REH cell (cell line): ENCODE measurements around the genes SERPINB4, SERPINB11, DSEL and DIPK1C.

GRCh38 chr18:63644157-63644478 is at the start of gene SERPINB4:
SERPINB4 (minus strand) TSS chr18:63644256.
- PRO-cap: no peak

- PRO-cap: no peak
These were observed at the start of gene SERPINB11 for GRCh38 chr18:63702810-63703194. SERPINB11 (plus strand) TSS chr18:63702960.

DNA sequence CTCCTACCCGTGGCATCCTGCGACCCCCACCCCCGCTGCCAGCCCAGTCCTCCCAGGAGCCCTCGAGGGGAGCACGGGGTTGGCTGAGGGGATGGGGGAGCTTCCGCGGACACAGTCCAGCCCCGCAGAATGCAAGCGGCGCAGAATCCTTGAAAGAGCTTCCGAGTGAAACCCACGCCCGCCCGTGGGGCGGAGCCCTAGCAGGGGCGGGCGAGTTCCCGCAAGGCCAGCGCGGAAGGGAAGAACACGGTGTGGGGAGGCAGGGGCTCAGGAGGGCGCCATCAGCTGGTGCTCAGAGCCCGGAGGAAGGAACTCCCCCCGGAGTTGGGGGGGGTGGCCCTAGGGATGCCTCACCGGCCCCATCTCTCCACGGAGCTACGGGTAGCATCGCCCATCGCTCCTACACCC is 12.6 kb upstream of the HMSD start:
- PRO-cap: bidirectional peak, plus-strand start at position 203 of the sequence, minus-strand start at position 167 of the sequence

DNA sequence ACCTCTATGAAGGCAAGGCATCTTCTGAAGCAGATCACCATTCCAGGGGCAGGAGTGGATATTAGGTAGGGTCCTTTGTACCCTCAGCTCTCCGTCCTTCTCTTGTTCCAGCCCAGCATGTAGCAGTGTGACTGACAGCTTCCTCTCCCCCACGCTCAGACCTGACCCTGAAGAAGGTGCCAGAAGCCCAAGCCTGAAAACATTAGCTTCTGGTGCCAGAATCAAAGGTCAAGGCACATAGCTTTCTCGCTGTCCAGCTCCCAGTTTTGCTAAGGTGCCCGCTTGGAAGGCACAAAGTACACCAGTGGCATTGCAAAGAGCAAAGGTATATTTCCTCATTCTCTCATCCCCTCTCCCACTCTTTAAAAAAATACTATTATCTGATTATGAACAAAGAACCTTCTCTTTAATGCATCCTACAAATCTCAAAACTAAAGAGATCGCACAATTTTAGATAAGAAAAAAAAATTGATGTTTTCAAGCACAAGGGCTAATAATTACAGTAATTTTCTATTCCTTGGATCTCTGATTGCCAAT is 302.4 kb downstream of the SERPINB8 start:
- PRO-cap: no peak

GRCh38 chr18:64992655-64993035 is 758.2 kb upstream of the CDH7 start:
- PRO-cap: no peak

DNA sequence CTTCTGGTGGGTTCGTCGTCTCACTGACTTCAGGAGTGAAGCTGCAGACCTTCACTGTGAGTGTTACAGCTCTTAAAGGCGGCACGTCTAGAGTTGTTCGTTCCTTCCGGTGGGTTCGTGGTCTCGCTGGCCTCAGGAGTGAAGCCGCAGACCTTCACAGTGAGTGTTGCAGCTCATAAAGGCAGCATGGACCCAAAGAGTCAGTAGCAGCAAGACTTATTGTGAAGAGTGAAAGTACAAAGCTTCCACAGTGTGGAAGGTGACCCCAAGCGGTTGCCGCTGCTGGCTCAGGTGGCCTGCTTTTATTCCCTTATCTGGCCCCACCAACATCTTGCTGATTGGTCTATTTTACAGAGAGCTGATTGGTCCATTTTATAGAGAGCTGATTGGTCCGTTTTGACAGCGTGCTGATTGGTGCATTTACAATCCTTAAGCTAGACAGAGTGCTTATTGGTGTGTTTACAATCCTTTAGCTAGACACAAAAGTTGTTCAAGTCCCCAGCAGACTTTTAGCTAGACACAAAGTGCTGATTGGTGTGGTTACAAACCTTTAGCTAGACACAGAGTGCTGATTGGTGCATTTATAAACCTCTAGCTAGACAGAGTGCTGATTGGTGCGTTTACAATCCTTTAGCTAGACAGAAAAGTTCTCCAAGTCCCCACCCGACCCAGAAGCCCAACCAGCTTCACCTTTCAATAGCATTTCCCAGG is 301.4 kb downstream of the DSEL start:
- PRO-cap: no peak

DNA sequence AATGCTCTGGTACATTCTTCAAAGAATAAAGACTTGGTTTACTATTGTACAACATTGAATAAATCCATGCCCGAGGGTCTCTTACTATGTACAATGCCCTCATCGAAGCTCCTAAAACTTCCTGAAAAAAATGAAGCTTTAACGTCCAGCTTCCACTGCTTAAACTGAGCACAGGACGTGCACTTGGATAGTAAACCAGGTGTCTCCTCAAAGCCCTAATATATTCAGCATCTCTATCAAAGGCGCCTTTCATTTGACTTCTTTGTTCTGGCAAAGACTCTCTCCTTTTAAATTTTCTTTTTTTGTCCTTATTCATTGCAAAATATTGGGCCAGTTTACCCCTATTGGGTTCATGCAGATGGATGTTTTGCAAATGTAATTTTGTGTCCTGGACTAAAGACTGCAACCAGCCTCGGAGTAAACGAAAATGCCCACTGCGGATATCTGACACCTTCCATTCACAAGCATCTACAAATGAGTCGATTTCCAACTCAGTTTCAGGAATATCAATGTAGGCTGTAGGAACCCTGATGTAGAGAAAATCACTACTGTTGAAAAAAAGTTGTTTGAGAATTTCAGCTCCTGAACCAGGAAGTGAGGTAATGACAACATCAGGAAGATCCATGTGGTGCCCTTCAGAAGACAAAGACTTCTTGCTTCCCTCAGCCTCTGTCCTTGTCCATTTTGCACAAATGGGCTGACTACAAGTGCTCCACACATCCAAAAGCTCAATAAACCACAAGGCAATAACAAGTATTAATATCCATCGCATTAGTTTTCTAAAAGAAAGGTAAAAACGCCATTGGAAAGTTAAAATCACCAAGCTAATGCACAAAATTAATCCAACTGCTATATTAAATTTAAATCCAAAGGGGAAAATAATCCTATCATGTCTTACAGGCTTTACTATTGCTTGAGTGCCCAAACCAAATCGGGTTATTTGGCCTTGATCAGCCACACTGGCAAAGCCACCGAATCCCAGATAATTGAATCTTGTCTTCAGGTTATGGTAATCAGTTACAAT is 4.8 kb downstream of the DSEL start:
- PRO-cap: no peak

GRCh38 chr18:67516460-67516824 is at the start of gene DSEL:
DSEL (minus strand) TSS chr18:67516720.
- PRO-cap: bidirectional peak, plus-strand start at chr18:67517029, minus-strand start at chr18:67516720

- PRO-cap: no peak
These were observed 76.6 kb downstream of the CCDC102B start for GRCh38 chr18:68874496-68874824.

- PRO-cap: no peak
These were observed 814 bp downstream of the DOK6 start for GRCh38 chr18:69401410-69401994.

GRCh38 chr18:69955066-69955479 is 7.4 kb upstream of the CD226 start:
- PRO-cap: no peak

DNA sequence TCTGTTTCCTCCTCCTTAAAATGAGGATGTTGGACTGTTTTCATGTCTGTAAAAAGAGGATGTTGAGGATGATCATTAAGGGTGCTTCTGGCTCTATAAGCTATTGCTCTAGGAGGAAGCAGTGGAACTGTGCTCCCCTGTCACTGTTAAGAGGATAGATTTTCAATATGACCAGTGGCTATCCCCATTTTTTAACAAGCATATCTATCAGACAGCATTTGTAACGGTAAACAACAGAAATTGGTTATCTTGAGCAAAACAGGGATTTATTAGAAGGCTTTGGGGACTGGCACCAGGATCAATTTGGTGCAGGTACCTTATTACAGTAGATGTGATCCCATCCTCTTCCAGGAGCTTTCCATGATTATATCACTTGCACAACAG is 3.4 kb upstream of the SOCS6 start:
- PRO-cap: no peak

DNA sequence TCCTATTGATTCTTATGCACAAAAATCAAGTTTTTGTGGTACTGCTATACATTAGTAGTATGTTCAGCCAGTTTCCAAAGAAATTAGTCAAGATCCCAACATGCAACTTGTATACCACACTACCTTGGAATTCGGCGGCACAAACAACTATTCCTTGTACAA is 798 bp upstream of the SOCS6 start:
- PRO-cap: no peak

DNA sequence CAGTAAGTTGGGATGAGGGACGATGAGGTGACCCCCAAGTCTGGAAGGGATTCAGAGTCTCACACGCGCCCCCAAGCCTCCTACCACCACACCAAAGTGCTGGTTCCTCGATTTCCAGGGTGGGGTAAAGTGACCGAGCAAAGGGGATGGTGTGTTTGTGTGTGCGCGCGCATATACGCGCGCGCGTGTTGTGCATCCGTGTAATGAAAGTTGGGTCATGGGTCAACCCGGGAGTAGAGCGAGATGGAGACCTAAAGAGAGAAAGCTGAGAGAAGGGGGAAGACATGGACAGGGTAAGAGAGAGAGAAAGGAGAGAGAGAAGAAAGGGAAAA is 1.6 kb upstream of the NETO1 start:
- PRO-cap: bidirectional peak, plus-strand start at position 201 of the sequence, minus-strand start at position 131 of the sequence

GRCh38 chr18:74216704-74216925 is 68.3 kb downstream of the TIMM21 start:
- PRO-cap: no peak

- PRO-cap: no peak
These were observed 60.4 kb downstream of the CYB5A start for GRCh38 chr18:74231293-74231832.

DNA sequence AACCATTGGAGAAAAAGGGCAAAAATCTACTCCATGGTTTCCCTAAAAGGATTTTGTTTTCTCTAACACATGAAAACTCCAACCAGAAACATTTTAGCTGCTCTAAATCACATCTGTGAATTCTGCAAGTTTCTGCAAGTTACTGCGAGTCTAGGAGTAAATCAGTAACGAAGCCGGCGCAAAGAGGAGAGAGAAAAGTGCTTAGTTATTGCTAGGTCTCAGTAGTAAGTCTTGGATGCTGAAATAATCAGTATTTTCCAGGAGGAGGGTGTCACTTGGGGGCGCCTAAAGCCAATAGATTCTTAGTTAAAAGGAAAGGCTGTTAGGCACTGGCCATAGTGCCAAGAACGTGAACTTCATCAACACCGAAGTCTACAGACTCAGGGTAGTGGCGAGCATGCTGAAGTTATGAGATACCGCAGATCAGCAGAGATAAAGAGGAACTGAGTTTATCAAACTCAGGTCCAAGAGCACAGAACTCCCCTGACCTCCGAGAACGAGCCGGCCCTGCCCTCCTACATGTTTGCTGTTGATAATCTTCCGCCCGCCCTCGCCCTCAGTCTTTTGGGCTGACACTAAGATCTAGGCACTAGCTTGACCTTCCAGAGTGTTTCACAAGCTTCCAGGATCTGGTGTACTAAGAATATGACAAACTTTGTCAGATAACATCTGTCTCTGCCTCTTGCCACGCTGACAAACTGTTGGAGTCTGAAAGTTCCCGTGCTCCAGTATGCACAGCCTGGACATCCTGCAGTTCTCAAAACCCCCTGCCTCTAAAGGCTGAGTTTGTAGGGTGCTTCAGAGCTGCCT is 49.3 kb downstream of the CYB5A start:
- PRO-cap: no peak

DNA sequence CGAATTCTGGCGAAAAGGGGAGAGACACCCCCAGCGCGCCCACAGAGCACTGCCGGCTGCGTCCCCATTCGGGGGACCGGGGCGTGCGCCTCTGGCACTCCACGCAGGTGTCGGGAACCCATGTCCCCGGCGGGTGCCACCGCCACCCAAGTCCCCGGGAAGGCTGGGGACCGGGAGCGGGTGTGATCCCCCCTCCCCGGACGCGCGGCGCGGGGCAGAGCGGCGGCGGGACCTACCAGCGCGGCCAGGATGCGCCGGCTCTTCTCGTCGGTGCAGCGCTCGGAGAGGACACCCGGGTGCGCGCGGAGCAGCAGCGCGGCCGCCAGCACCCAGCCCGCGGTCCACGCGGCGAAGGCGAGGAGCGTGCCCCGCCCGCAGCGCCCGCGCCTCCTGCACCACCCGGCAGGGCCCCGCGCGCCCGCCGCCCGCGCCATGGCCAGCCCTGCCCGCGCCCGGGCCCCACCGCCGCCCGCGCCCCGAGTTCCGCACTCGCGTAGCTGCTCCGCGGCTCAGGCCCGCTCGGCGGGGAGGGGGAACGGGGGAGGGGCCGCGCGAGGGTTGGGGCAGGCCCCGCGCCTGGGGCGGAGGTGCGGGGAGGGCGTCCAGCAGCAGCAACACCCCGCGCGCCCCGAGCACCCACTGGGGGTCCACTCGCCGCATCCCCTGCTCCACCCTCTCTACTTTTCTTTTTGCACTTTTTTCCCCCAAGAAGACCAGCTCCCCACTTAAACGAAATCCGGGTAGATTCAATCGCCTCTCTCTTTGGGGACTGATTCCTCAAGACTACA is at the start of gene DIPK1C:
TSS of gene DIPK1C (minus strand) at position 483 of the 788 bp plus-strand sequence.
- PRO-cap: bidirectional peak, plus-strand start at position 566 of the sequence, minus-strand start at position 483 of the sequence

DNA sequence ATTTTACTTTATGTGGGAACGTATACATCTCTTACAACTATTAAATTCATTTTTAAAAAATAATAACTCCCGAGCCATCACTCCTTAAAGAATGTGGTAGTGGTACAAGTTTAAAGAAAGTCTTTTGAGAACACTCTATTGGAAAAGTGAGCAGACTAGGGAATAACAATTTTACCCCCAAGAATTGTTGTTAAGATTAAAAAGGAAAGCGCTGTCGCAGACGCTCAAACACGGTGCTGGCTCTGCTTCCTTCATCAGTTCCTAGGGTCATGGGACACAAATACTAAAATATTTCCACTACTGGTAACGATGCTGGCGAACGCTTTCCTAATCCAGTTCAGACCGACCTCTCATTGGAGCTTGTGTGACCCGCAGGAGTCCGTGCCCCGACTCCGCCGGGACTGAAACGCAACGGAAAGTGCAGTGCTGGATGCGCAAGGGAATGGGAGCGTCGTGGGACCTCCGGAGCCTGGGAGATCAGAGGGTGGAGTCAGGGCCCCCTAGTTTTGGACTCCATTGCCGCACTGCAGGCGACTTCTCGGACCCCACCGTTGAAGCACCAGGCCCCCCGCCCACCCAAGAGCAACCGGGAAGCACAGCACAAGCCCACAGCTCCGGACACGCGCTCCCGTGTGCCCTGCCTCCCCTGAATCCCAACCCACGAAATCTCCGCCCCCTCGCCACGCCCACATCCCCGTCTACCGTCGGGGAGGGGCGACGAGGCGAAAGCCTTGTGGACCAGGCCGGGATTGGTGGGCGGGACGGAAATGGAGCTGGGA is 580 bp upstream of the CNDP2 start:
- PRO-cap: unidirectional peak, plus-strand start at position 227 of the sequence; bidirectional peak, plus-strand start at position 335 of the sequence, minus-strand start at position 403 of the sequence; bidirectional peak, plus-strand start outside the sequence, minus-strand start at position 634 of the sequence

GRCh38 chr18:74600076-74600757 is 2.5 kb downstream of the ZNF407 start:
- PRO-cap: no peak